ENCODE measurements around a stretch of chr4.

DNA sequence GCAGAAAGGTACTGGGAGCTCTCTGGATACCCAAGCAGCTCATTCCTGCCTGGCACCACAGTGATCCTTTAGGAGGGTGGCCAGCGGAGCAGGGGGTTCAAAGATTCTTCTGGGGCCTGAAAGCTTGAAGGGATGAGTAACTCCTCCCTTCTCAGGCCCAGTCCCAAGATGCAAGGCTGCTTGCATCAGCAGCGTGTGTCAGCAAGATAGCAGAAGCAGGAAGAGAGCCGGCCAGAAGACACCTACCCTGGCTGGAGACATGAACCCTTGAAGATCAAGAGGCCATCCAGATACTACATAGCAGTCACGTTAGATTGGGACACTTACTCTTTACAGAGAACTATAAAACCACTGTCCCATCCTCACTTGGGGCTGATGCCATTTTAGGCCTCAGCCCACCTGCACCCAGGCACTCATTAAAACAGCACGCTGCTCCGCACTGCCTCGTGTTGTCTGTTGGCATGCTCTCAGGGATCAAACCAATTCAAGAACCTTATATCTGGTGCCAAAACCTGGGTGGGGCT is 6.6 kb downstream of the UGT2B17 start:
- RRBS, result no CpG with 5 or more reads among the region's 7 CpGs

GRCh38 chr4:68572669-68573159 is 3.4 kb downstream of the UGT2B17 start:
- RRBS, result no CpG with 5 or more reads among the region's 3 CpGs

- RRBS, result no CpG with 5 or more reads among the region's 2 CpGs
Observed at GRCh38 chr4:68816355-68816731, 549 bp downstream of the UGT2B10 start.

GRCh38 chr4:68871538-68872305 is 55.9 kb downstream of the UGT2B10 start:
- RRBS, result no CpG with 5 or more reads among the region's 2 CpGs

DNA sequence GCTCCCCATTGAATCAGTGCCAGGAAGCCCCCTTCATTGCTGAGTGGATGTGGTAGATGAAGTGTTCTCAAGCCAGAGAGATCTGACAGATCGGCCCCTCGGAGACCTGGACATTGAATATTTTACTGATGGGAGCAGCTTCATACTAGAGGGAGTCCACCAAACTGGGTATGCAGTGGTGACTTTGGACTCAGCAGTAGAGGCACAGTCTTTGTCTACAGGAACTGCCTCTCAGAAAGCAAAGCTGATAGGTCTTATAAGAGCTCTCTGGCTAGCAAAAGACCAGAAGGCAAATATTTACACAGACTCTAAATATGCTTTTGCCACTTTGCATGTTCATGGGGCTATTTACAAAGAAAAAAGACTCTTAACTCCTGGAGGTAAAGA is 35.4 kb upstream of the UGT2B7 start:
- RRBS, result no CpG with 5 or more reads among the region's 2 CpGs

- RRBS, result no CpG with 5 or more reads among the region's 3 CpGs
Observed at GRCh38 chr4:69518975-69519286, 23.2 kb upstream of the UGT2B4 start.

GRCh38 chr4:70762158-70762799 is 40.5 kb downstream of the RUFY3 start:
- RRBS, result no CpG with 5 or more reads among the region's 3 CpGs

- RRBS, result no CpG with 5 or more reads among the region's 4 CpGs
Observed at GRCh38 chr4:71772887-71773676, 10.8 kb downstream of the GC start.

DNA sequence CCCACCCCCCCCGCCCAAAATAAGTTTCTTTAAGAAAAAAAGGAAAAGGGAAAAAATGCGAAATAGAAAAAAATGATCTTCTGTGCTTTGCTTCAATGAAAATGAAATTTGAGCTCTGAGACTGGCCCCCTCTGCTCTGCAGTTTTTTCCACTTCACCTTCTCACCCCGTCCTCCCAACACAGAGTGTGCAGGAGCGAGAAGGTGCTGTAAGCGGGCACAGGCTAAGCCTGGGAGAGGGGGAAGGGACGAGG is 279 bp downstream of the ADAMTS3 start:
- RRBS, result no CpG with 5 or more reads among the region's 6 CpGs

DNA sequence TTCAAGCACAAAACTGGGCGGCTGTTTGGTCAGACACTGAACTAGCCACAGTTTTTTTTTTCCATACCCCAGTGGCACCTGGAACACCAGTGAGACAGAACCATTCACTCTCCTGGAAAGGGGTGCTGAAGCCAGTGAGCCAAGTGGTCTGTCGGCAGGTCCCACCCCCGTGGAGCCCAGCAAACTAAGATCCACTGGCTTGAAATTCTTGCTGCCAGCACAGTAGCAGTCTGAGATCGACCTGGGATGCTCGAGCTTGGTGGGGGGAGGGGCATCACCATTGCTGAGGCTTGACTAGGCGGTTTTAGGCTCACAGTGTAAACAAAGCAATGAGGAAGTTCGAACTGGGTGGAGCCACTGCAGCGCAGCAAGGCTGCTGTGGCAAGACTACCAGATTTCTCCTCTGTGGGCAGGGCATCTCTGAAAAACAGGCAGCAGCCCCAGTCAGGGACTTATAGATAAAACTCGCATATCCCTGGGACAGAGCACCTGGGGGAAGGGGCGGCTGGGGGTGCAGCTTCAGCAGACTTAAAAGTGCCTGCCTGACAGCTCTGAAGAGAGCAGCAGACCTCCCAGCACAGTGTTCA is 223.1 kb downstream of the COX18 start:
- RRBS, result no CpG with 5 or more reads among the region's 10 CpGs

DNA sequence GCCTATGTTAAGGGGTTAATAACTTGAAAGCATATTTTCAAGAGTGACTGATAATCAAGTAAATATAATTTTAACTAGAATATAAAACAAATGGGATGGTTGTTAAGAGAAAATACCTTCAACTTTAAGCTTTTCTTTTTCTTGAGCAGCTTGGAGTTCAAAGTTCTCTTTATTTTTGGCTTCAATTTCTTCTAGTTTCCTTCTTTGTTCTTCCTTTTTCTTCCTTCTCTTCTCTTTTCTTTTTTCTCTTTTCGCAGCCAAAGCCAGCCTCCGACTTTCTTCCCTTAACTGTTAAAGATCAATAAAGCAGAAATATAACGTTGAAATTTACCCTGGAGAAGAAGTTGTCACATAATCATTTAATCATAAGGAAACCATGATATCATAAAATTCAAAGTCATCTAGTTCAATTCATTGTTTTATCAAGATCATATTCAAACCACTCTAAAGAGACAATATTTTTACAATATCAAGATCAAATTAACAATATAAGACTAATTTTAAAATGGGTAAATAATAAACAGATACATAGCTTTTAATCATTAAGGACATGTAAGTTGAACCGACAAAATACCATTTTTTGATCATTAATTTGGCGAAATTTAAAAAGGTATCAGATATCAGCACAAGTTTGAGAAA is 32.9 kb upstream of the COX18 start:
- RRBS, result no CpG with 5 or more reads among the region's 5 CpGs

DNA sequence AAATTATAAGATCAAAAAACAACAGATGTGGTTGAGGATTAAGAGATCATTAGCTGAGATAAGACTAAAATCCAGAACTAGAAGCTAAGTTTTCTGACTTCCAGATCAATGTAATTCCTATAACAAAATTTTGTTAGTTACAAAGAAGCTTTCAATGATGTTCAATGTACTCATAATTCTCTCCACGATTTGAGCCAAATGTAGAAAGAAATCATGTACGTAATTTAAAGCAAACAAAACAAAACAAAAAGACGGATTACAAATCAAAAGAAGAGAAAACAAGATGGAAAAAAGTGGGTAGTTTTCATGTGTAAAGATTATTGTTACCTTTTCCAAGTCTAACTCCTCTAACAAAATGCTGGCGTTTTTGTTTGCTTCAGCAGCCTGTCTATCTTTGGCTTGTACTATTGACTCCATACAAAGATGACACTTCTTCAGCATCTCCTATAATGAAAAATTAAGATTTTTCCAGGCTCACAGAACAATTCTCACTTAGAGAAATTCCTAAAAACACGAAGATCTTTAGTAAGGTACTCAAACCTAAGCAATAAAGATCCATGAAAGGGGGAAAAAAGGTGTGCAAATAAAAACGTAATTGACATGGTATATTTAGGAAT is 44.1 kb upstream of the COX18 start:
- RRBS, result no CpG with 5 or more reads among the region's 6 CpGs

GRCh38 chr4:73230698-73231503 is 27.7 kb downstream of the ANKRD17 start:
- RRBS, result no CpG with 5 or more reads among the region's 5 CpGs

GRCh38 chr4:73239177-73240211 is 19.1 kb downstream of the ANKRD17 start:
- RRBS, result no CpG with 5 or more reads among the region's 1 CpG

GRCh38 chr4:73411284-73411628 is 7.2 kb downstream of the ALB start:
- RRBS, result no CpG with 5 or more reads among the region's 1 CpG

GRCh38 chr4:73670188-73670480 is 49.9 kb upstream of the RASSF6 start:
- RRBS, result no CpG with 5 or more reads among the region's 7 CpGs

- RRBS, result no CpG with 5 or more reads among the region's 1 CpG
Observed at GRCh38 chr4:73741120-73741547, 765 bp downstream of the CXCL8 start.